Kidney (tissue), 2 donors: ENCODE results near the genes DMWD, FOXA3 and NOVA2.

DNA sequence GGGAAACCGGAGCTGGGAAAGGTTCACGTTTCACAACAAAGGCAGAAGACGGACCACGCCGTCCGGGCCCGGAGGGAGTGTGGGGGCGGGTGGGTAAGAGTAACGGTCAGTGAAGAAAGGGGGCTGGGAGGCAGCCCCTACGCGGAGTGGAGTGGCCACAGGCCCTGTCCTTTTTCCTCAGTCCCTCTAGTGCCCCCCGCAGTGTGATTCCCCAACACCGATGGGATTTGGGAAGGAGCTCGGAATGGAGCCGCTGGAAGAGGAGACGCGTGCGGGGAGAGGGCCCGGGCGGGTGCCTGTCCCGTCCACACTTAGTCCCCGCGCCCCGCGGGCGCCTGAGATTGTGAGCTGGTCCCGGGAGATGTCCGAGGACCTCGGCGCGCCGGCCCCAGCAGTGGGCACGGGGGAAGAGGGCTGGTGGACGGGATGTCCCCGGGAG is 1.5 kb downstream of the SIX5 start:
- PRO-cap, result bidirectional peak, plus-strand start at position 33 of the sequence, minus-strand start outside the sequence; bidirectional peak, plus-strand start outside the sequence, minus-strand start at position 337 of the sequence
- RRBS, result 7% methylated on average over 19 of the region's 35 CpGs

- PRO-cap, result bidirectional peak, plus-strand start at chr19:45770363, minus-strand start at chr19:45770299; bidirectional peak, plus-strand start at chr19:45770593, minus-strand start at chr19:45770614
- RRBS, result 1% methylated on average over 18 of the region's 41 CpGs
Measured at GRCh38 chr19:45770142-45770644, 1.1 kb upstream of the SIX5 start.

- PRO-cap, result unidirectional peak, minus-strand start at chr19:45792826
- RRBS, result 2% methylated on average over 38 of the region's 108 CpGs
Measured at GRCh38 chr19:45791987-45793012, at the start of gene DMWD. TSS of gene DMWD (minus strand) at chr19:45792845.

GRCh38 chr19:45817669-45818640 is 2.8 kb upstream of the RSPH6A start:
- PRO-cap, result no peak
- RRBS, result 45% methylated on average over 6 of the region's 26 CpGs

DNA sequence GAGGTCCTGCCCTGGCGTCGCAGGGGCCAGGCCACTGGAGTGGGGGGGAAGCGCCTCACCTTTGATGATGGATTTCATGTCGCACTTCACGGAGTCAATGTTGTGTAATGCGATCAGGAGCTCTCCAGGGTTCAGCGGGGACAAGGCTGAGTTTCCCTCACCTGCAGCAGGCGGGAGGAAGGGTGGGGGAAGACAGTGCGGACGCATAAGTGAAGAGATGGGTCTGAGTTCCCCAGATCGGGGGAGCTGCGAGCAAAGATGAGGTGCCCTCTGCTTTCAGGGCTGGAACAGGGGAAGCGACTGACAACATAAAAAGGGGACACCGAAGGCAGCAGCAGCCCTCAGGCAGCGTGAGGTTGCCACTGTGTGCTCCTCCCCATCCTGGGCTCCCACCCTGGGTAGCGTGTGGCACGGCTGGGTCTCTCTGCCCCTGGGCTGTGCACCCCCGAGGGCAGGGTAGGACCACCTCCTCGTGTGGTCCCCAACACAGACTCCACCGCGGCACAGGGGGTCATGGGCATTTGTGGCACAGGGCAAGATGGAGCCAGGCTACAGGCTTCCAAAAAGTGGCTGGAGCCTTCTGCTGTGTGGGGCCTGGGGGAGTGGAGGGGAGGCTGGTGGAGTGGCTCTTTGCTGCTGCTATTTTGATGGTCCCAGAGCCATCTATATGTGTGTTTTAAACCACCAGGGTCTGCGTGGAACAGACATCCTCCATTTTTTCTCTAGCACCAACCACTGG is 6.4 kb upstream of the RSPH6A start:
- PRO-cap, result no peak
- RRBS, result no CpG with 5 or more reads among the region's 22 CpGs

GRCh38 chr19:45829802-45830671 is 14.9 kb upstream of the RSPH6A start:
- PRO-cap, result no peak
- RRBS, result no CpG with 5 or more reads among the region's 28 CpGs

DNA sequence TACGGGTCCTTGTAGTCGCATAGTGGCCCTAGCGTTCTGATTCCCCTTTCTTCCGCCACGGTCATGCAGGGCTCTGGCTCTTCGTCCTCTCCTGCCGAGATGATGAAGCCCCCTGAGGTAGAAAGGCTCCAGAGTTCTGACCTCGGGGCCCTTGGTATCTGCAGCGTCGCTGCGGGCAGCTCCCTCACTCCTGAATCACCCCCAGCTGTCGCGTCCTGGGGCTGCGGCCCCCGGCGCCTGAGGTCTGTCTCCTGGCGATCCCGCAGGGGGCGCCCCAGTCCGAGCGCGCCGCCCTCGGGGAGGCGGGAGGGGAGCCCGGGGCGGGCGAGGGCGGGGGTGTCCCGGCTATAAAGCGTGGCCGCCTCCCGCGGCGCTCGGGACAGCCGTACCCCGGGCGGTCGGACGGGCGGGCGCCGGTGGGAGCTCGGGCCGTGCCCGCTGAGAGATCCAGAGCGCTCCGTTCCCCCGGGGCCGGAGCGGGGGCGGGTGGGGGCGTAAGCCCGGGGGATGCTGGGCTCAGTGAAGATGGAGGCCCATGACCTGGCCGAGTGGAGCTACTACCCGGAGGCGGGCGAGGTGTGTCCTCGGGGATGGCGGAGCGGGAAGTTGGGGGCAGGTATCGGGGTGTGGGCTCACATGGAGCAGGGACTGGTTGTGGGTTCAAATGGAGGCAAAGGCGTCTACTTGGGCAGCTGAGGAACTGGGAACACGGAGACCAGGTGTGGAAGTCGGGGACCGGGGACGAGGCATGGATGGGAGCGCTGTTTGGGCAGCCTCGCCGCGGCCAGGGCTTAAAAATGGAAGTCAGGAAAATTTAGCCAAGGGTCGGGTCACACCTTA is at the start of gene FOXA3:
Gene FOXA3, plus strand, starts transcription at position 377 of the 840 bp plus-strand sequence.
- PRO-cap, result bidirectional peak, plus-strand start at position 321 of the sequence, minus-strand start at position 197 of the sequence
- RRBS, result 6% methylated on average over 33 of the region's 73 CpGs

DNA sequence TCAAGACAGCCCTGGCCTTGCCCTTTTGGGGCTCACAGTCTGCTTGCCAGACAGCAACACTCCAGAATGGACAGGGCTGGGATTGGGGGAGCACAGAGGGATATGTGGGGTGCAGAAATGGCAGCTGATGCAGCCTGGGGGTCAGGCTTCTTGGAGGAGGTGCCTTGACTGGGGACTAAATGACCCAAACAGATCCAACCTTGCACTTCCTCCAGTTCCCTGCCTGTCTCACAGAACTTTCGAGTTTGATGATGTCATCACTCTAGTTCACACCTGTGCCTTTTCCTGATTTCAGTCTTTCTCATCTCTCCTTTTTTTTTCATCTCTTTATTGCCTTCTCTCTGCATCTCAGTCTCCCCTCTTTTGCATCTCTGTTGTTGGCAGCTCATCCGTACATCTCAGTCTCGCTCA is 4.6 kb downstream of the IRF2BP1 start:
- PRO-cap, result no peak
- RRBS, result no CpG with 5 or more reads among the region's 3 CpGs

GRCh38 chr19:45913832-45914310 is 707 bp downstream of the NANOS2 start:
- PRO-cap, result no peak
- RRBS, result 13% methylated on average over 4 of the region's 18 CpGs

- PRO-cap, result unidirectional peak, minus-strand start at chr19:45973543; unidirectional peak, minus-strand start at chr19:45974013
- RRBS, result 6% methylated on average over 39 of the region's 102 CpGs
Measured at GRCh38 chr19:45973268-45974448, at the start of gene NOVA2. TSS of gene NOVA2 (minus strand) at chr19:45973865.

- PRO-cap, result no peak
- RRBS, result no CpG with 5 or more reads among the region's 2 CpGs
Measured at GRCh38 chr19:46159841-46160226, 11.8 kb downstream of the IGFL2 start.

- PRO-cap, result no peak
- RRBS, result 100% methylated on average over 1 of the region's 11 CpGs
Measured at GRCh38 chr19:46202497-46203355, 26.8 kb upstream of the IGFL1 start.

- PRO-cap, result no peak
- RRBS, result no CpG with 5 or more reads among the region's 13 CpGs
Measured at GRCh38 chr19:46283578-46284385, 13.1 kb upstream of the HIF3A start.

DNA sequence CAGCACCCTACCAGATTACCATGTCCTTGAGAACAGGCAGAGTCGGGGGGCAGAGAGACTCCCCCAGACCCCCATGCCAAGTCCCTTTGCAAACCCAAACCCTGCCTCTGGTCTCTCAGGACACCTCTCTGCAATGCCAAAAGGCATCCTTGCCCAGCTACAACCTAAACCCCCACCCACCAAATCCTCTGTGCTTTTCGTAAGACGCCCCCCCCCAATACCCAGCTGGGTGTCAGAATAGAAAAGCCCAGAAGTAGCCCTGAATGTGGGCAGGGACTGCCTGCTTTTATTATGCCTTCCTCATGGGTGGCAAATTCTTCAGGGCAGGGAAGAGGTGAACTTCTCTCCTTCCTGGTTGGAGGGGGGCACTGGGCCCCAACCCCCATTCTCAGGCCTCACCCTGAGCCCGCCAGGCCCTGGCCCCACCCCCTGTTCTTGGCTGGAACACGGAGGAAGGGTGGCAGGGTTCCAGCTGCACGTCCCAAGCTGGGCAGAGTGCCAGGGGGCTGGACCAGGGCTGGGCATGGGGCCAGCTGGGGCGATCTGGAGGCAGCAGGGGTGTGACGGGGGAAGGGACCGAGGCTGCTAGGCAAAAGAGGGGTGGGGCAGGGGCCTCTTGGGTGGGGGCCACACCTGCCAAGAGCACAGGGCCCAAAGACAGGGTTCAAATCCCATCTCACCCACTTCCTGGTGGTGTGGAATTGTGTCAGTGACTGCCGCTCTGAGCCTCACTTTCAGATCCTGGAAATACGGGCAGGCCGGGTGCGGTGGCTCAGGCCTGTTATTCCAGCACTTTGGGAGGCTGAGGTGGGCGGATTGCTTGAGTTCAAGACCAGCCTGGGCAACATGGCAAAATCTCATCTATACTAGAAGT is 2.1 kb downstream of the HIF3A start:
- PRO-cap, result bidirectional peak, plus-strand start at position 552 of the sequence, minus-strand start at position 437 of the sequence
- RRBS, result no CpG with 5 or more reads among the region's 14 CpGs

GRCh38 chr19:46351569-46351970 is 4.7 kb downstream of the PPP5C start:
- PRO-cap, result no peak
- RRBS, result 31% methylated on average over 1 of the region's 9 CpGs

DNA sequence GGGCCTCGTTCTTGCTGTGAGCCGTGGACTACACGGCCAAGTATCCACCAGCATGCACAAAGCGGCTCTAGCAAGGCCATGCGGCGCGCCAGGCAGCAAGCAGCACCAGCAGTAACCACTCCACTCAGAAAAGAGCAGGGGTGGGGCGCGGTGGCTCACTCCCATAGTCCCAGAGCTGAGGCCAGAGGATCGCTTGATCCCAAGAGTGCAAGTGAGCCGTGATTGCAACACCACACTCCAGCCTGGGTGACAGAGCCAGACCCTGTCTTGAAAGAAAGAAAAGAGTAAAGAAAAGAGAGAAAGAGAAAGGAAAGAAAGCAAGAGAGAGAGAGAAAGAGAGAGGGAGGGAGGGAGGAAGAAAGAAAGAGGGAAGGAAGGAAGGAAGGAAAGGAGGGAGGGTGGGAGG is 4.6 kb downstream of the CCDC8 start:
- PRO-cap, result bidirectional peak, plus-strand start at position 287 of the sequence, minus-strand start at position 136 of the sequence
- RRBS, result no CpG with 5 or more reads among the region's 11 CpGs

GRCh38 chr19:46487781-46488336 is 7.8 kb downstream of the PNMA8B start:
- PRO-cap, result unidirectional peak, minus-strand start at chr19:46487939
- RRBS, result no CpG with 5 or more reads among the region's 31 CpGs

GRCh38 chr19:46529974-46530686 is 34.5 kb upstream of the PNMA8B start:
- PRO-cap, result no peak
- RRBS, result no CpG with 5 or more reads among the region's 12 CpGs

DNA sequence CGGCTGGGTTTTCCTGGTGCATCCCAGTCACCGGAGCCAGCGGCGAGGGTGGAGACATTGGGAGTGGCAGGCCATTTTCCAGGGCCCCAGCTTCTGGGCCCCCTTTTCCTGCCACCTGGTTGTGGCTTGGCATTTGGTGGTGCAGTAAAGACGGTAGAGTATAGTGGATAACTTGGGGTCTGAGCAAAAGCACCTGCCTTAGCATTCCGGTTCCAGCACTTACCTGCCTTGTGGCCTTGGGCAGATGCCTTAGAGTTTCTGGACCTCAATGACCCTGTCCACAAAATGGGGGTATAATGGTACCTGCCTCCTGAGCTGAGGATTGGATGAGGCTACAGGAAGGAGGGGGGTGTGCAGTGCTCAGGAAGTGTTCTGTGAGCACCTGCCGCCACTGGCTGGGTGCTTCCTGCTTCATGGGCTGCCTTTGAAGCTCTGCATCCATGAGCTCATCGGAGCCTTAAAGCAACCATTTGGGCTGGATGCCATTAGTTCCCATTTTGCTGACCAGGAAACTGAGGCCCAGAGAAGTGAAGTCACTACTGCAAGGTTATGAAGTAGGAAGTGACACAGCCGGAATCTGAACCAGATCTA is 11.0 kb downstream of the CALM3 start:
- PRO-cap, result no peak
- RRBS, result no CpG with 5 or more reads among the region's 9 CpGs

DNA sequence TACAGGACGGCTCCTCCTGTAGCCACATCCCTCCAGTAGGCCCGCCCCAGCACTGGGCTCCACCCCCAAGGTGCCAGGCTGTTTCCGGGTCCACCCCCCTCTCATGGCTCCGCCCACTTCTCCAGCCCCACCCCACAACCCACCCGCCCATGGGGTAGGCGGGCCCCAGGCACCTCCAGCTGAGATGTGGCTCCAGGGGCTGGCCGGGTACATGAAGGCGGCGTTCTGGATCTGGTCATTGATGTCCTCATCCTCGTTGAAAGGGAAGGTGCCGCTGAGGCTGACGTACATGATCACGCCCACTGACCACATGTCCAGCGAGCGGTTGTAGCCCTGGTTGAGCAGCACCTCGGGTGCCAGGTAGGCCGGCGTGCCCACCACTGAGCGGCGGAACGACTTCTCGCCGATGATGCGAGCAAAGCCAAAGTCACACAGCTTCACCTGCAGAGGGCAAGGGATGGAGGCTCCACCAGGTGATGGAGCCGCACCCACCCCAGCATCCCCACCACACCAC is 17.3 kb upstream of the DACT3 start:
- PRO-cap, result no peak
- RRBS, result 26% methylated on average over 2 of the region's 25 CpGs